Measurements from ENCODE around the genes ZNF408 and LRP4.

- PRO-cap, 3 experiments = no peak in any of the 3 experiments
- RAMPAGE, long total RNA = no peak
- RRBS, 2 experiments = 90 to 91% methylated on average over 3 of the region's 25 CpGs
These were observed 7.3 kb upstream of the MDK start for GRCh38 chr11:46373998-46374708.

DNA sequence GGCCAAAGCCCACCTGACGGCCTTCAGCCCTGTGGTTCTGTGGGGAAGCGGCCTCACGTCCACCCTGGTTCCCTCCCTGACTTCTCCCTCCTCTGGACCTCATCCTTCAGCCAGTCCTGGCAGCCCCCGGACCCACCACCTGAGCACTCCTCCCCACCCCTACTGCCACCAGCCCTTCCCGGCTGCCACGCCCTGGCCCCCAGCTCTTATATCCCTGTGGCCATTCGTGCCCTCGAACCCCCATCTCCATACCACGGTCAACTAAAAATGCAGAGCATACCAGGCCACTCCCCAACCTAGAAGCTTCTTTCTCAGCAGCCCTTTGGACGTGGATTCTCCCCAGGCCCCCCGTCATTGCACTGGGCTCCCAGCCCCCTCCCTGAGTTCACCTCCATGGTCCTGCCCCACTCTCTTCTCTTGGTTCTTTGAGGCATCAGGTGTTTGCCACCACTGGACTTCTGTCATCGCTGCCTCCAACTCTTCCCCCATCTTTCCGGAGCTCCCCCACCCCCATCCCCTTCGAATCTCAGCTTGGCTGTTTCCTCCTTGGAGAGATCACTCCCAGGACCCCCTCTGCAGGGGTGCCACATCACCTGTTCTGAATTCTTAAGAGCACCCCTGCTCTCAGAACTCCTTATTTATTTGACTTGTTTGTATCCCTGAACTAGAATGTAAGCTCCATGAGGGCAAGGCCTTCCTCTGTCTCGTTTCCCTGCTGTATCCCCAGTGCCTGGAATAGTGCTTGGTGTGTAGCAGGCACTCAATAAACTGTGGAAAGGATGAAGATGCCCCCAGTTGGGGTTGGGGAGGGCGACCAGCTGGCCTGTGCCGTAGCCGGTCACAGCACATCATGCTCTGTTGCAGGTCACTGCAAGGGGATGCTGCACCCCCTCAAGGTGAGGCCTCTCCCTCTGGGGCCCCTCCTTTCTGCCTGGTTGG lies 3.9 kb upstream of the MDK start:
- PRO-cap, 3 experiments = no peak in any of the 3 experiments
- RAMPAGE, long total RNA = no peak
- RRBS, 2 experiments = 80 to 84% methylated on average over 2 of the region's 18 CpGs

DNA sequence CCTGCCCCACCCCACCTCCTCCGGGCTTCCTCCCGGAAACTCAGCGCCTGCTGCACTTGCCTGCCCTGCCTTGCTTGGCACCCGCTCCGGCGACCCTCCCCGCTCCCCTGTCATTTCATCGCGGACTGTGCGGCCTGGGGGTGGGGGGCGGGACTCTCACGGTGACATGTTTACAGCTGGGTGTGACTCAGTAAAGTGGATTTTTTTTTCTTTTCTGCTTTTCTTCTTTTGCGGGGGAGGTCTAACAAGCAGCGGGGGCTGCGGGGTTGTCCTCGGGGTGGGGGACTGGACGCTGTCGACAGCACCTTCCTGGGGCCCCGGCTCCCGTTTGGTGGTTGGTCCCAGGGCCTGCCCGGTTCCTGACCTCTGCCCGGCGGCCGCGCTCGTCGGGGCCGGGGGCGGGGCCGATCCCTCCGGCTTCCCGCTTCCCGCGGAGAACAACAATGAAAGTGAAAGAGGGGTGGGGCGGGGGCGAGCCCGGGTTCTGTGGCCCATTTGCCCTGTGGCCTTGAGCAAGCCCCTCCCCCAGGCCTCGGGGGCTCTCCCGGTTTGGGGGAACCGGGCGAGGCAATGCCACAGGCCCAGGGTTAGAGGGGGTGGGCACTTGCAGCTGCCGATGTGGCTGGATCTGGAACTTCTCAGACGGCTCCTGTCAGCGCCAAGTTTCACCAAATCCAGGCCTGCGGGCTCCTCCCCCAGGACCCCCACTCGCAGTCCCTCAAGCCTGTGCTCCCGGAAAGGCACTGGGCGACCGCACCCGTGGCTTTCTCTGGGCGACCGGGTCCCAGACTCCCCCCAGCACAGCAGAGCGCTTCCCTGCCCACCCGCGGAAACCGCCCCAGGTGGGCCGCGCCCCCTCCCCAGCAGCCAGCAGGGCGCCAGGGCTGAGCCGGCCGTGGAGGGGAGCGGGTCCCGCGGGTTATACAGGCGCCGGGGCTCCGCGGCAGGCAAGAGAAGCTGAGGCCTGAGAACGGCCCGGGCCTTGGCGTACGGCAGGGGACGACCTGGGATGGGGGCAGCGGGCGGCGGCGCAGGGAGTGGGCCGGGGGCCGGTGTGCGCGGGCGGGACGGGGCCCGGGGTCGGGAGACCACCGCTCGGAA lies 777 bp upstream of the MDK start:
- PRO-cap, 3 experiments = peak in 2 of 3 experiments; most common plus-strand start position 443 of the sequence (in 1); most common minus-strand start position 394 of the sequence (in 2)
- RAMPAGE, long total RNA = no peak
- RRBS, 2 experiments = 2 to 3% methylated on average over 36 of the region's 87 CpGs

DNA sequence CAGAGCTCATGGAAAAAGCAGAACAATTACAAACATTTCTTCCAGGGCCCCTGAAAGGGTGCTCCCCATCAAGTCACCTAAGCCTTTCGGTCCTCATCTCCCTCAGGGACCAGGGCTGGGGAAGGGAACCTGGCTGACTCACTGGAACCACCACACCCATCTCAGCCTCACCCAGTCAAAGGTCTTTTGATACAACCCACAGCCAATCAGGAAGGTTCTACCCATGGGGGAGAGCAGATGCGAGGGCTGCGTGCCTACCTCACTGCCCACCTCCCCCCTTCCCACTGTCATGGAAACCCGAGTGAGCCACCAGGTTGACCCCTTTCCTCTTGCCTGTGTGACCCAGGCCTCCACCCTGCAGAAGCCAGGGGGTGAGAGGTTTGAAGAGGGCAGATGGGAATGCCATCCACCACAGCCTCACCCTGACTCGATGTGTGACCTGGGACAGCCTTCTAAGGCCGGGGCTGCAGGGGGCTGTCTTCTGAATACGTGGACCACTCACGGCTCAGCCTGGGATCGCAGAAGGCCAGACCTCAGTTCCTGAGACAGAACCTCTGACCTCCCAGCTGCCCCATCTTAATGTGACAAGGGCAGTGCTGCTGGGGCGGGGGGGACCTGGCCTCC lies 2.6 kb downstream of the MDK start:
- PRO-cap, 3 experiments = no peak in any of the 3 experiments
- RAMPAGE, long total RNA = no peak
- RRBS, 2 experiments = no CpG with 5 or more reads among the region's 10 CpGs

DNA sequence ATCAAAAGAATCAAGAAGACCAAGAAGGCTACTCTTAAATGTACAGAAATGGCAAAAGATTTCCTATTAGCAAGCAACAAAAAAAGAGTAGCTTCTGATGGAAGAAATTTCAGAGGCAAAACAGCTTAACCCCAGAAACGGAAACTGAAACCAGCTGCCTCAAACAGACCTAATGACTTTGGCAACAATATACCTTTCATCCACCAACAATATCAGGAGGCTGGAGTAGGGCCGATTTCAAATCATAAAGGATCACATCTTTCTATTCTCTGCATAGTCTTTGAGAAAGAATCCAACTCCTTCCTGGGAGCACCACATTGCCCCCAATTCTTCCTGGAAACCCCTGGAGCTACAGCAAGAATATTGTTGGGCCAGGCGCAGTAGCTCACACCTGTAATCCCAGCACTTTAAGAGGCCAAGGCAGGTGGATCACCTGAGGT lies 33.1 kb downstream of the AMBRA1 start:
- PRO-cap, 3 experiments = no peak in any of the 3 experiments
- RAMPAGE, long total RNA = no peak
- RRBS, 2 experiments = no CpG with 5 or more reads among the region's 3 CpGs

DNA sequence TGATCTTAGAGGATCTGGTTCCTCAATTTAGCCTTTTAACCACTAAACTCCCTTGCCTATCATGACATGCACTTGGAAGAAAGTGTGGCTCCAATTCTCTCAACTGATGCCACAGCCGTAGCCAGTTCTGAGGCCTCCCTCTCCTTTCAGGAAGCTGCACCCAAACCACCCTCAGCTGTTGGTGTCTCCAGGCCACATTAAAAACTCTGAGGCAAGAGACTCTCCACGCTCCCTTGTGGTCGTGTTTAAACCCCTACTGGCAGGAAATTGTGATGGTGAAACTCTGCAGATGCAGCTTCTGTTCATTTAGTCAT lies 29.5 kb downstream of the ARHGAP1 start:
- PRO-cap, 3 experiments = no peak in any of the 3 experiments
- RAMPAGE, long total RNA = no peak
- RRBS, 2 experiments = no CpG with 5 or more reads among the region's 3 CpGs

DNA sequence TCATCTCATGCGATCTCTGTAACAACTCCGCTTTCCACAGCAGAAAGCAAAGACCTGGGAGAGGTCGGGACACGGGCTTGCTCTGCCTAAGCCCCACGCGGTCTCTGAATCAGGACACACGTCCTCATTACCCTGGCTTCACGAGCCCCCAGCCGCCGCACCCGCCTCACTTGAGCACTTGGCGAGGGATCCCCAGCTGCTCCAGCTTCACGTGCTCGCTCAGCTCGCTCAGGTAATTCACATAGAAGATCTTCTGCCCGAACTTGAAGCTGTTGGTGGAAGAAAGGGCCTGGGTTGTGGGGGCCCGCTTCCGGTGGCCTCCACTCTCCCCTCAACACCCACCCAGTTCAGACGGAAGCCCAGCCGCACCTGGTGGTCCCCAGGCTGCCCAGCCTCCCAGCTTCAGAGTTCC lies 19.6 kb downstream of the ARHGAP1 start:
- PRO-cap, 3 experiments = no peak in any of the 3 experiments
- RAMPAGE, long total RNA = no peak
- RRBS, 2 experiments = 93 to 95% methylated on average over 1 of the region's 20 CpGs

DNA sequence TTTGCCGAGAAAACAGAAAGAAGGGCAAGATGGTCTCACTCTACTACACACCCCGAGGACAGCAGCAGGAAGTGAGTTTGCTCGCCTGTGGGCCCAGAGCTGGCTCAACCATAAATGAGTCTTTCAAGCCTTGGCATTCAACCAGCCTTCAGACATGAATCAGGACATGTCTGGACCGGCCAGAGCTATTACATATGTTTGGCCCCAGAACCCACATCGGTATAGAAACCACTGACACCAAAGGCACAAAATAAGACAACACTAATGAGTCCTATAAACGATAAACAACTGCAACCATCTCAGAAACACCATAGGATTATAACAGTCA lies 12.9 kb downstream of the ARHGAP1 start:
- PRO-cap, 3 experiments = no peak in any of the 3 experiments
- RAMPAGE, long total RNA = no peak
- RRBS, 2 experiments = no CpG with 5 or more reads among the region's 6 CpGs

DNA sequence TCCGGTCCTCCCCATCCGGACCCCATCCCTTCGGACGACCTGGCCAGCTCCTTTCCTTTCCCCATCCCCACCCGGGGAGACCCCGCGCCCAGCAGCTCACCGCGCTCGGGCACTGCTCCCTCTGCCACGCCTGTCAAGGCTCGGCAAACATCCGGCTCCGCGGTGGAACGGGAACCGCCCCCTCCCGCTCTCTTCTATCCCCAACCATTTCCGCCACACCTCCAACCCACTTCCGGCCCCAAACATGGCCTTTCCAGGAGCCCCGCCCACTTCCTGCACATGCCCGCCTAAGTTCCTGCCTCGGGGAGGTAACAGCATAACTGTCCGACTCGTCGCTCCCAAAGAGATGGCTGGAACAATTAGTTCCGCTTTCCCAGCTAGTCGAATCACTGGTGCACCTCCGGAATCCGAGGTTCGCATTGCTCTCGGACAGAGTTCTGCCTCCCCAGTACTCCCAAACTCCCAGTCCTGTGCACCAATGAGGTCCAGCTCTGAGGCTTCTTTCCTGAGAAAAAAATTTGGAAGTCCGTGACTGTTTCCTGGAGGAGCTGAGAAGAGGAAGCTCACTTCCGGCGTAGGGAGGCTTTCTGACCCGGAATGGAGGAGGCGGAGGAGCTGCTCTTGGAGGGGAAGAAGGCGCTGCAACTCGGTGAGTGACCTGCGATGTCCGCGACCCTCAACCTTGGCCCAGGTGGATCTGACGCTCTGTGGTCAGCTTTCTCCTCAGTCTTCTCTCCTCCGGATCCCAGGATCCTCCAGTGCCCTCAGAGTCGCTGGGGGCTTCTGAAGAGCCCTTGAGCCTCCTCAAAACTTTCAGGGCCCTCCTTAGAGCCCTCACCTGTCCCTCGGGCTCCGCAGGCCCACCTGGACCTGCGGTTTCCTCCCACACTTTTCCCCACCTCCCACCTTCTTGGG lies at the start of gene ZNF408:
TSS of gene ZNF408 (plus strand) at position 581 of the 915 bp plus-strand sequence.
- PRO-cap, 3 experiments = peak in 3 of 3 experiments; most common plus-strand start position 566 of the sequence (in 2); most common minus-strand start position 123 of the sequence (in 3)
- RAMPAGE, long total RNA = start-site peak on the minus strand centred at position 144 of the sequence, 44 bp wide, 474 and 331 reads in 2 replicates
- RRBS, 2 experiments = 2 to 3% methylated on average over 19 to 22 of the region's 48 CpGs

GRCh38 chr11:46743402-46744728 lies 24.9 kb downstream of the F2 start:
- PRO-cap, 3 experiments = no peak in any of the 3 experiments
- RAMPAGE, long total RNA = no peak
- RRBS, 2 experiments = no CpG with 5 or more reads among the region's 16 CpGs

GRCh38 chr11:46857042-46858120 lies 11.3 kb upstream of the CKAP5 start:
- PRO-cap, 3 experiments = no peak in any of the 3 experiments
- RAMPAGE, long total RNA = no peak
- RRBS, 2 experiments = no CpG with 5 or more reads among the region's 7 CpGs

GRCh38 chr11:46918024-46919052 lies at the start of gene LRP4:
Gene LRP4 (minus strand): TSS chr11:46918550.
- PRO-cap, 3 experiments = peak in 3 of 3 experiments; most common plus-strand start chr11:46918673 (in 1); most common minus-strand start chr11:46918532 (in 3)
- RAMPAGE, long total RNA = no peak
- RRBS, 2 experiments = 2% methylated on average over 62 of the region's 115 CpGs

- PRO-cap, 3 experiments = no peak in any of the 3 experiments
- RAMPAGE, long total RNA = no peak
- RRBS, 2 experiments = no CpG with 5 or more reads among the region's 7 CpGs
These were observed 16.3 kb downstream of the CSTPP1 start for GRCh38 chr11:46952773-46953432.

GRCh38 chr11:47147656-47148467 lies 28.8 kb downstream of the ARFGAP2 start:
- PRO-cap, 3 experiments = no peak in any of the 3 experiments
- RAMPAGE, long total RNA = no peak
- RRBS, 2 experiments = no CpG with 5 or more reads among the region's 12 CpGs

DNA sequence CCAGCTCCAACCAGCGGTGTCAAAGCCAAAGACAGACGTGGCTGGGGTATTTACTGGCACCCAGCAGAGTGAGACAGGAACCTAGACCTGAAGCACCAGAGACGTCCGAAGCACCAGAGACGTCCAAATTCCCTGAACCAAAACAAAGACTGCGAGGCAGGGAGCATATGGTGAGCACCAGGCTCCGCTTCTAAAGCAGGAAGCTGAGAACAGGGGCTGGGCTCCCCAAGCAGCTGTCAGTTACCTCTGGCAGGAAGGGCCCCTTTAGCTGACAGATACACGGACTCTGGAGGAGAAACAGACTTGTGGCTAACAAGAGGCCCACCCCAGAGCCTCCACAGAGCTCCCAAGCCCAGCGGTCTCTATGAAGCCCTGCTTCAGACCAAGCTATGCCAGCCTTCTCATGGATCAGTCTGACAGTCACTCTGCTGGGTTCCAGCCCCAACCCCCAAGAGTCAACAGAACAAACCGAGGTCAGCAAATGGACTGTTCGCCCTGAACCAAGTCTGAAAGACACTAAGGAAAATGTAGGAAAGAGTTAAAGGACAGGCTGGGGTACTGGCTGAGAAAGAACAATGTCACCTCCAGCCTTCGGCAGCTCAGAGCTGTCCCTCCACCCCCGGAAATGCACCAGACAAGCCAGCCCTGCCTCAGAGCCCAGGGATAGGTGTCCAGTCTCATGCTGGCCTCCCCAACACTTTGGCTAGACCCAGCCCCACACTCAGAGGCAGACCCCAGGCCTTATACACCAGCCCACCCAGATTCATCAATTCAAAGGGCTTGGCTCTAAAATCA lies 4.0 kb downstream of the ARFGAP2 start:
- PRO-cap, 3 experiments = no peak in any of the 3 experiments
- RAMPAGE, long total RNA = no peak
- RRBS, 2 experiments = no CpG with 5 or more reads among the region's 13 CpGs

DNA sequence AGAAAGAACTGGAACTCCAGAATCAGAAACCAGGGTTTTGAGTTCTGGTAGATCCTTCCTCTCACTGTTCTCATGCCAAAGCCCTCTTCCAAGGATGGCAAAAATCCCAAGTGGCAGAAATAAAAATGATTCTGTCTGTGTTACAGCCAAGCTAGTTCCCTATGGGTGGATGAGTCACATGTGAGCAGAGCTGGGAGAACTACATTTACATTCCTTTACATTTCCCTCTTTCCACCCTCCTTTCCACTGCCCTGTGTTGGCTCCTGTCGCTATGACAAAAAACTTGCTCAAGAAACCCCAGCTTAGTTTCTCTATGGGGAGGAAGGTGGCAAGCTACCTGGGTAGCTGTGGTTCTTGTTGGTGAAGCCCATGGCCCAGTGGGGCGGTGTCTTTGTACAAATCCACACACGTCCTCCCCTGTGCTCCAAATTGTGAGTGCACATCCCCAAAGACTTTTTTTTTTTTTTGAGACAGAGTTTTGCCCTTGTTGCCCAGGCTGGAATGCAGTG lies 10.1 kb upstream of the DDB2 start:
- PRO-cap, 3 experiments = no peak in any of the 3 experiments
- RAMPAGE, long total RNA = no peak
- RRBS, 2 experiments = no CpG with 5 or more reads among the region's 3 CpGs

DNA sequence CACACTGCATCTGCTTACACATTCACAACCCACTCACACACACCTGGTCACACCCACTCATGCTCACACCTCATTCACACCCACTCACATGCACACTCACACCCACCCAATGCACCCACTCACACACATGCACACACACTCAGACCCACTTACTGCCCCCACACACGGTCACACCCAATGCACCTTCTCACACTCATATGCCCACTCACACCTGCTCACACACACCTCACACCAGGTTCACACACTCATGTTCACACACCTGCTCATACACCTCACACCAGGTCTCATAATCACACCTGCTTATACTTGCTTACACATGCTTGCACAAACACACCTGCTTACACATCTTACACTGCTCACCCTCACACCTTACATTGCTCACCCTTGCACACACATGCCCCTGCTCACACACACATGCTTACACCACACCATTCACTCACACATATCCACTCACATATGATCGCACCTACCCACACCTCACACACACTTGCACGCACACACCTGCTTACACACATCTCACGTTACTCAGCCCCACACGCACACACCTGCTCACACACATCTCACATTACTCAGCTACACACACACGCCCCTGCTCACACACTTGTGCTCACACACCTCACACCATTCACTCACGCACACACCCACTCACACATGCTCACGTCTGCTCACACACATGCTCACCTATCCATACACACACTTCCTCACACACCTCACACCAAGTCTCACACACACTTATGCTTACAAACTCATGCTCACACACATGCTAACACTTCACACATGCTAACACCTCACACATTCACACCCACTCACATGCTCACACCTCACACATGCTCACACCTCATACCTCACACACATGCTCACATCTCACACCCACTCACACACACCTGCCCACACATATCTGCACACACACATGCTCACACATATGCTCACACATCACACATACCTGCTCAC lies 4.1 kb upstream of the MYBPC3 start:
- PRO-cap, 3 experiments = no peak in any of the 3 experiments
- RAMPAGE, long total RNA = no peak
- RRBS, 2 experiments = no CpG with 5 or more reads among the region's 8 CpGs

DNA sequence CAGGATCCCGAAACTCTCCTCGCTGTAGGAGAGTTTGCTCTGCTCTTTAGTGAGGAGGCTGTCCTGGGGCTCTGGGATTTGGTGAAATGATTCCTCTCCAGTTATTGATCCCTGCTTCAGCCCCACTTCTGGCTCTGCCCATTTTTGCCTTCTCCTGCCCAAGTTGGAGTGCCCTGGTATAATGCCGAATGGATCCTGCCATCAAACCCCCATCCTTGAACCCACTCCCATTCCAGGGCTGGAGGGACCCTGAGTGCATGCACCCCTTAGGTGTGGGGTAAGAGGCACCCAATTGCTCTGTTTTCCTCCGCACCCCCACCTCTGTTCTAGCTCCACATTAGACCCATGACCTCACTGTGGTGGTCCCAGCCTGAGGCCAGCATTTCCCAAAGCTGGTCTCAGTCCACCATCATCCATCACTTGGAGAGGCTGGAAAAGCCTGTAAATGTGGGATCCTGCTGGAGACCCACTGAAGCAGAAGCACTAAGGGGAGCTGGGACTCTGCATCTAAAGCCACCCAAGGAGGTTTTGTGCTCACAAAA lies 11.9 kb upstream of the MYBPC3 start:
- PRO-cap, 3 experiments = no peak in any of the 3 experiments
- RAMPAGE, long total RNA = no peak
- RRBS, 2 experiments = no CpG with 5 or more reads among the region's 4 CpGs

DNA sequence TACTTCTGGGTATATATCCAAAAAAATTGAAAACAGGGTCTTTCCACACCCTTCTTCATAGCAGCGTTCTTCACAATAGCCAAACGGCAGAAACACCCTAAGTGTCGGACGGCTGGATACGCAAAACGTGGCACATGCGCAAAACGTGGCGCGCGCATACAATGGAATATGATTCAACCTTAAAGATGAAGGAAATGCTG lies 10.0 kb downstream of the SPI1 start:
- PRO-cap, 3 experiments = no peak in any of the 3 experiments
- RAMPAGE, long total RNA = no peak
- RRBS, 2 experiments = no CpG with 5 or more reads among the region's 11 CpGs

DNA sequence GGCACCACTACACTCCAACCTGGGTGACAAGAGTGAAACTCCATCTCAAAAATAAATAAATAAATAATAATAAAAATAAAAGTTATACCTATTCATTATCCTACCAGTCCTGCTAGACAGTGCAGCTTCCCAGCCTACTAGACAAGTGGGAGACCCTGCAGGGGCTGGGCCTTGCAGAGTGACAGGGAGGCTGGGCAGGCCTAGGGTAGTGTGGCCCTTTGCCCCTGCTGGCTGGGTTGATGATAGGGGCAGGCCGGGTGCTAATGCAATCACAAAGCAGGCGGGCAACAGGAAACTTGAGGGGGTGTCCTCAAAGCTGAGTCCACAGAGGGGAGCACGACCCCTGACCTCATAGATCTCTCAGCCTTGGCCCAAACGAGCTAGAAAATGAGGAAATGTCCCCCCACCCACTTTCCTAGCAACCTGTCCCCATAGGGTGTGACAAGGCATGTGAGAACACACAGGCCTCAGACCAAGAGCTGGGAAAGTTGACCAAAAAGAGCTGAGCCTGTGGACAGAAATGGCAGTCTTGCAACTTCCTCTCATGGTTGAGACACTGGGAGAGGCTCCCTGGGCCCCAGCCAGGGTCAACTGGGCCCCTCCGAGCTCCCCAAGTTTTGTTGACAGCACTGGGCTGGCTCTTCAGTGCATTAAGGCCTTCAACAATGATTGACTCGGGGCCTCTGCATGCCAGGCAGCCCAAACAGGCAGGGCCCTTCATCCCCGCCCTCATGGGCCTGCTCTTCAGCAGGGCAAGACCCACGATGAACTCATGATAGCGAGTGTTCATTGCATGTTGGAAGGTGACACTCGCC lies 9.6 kb upstream of the SPI1 start:
- PRO-cap, 3 experiments = no peak in any of the 3 experiments
- RAMPAGE, long total RNA = no peak
- RRBS, 2 experiments = no CpG with 5 or more reads among the region's 10 CpGs

All from skeletal muscle tissue (tissue), 7 donors.